Epidermal melanocyte (primary cell): ENCODE measurements around the gene CYP2C19.

GRCh38 chr10:93995690-93995990 lies 1.9 kb downstream of the PLCE1 start:
- RRBS = no CpG with 5 or more reads among the region's 1 CpG

- RRBS = no CpG with 5 or more reads among the region's 4 CpGs
Measured at GRCh38 chr10:94357053-94357806, 5.5 kb downstream of the NOC3L start.

DNA sequence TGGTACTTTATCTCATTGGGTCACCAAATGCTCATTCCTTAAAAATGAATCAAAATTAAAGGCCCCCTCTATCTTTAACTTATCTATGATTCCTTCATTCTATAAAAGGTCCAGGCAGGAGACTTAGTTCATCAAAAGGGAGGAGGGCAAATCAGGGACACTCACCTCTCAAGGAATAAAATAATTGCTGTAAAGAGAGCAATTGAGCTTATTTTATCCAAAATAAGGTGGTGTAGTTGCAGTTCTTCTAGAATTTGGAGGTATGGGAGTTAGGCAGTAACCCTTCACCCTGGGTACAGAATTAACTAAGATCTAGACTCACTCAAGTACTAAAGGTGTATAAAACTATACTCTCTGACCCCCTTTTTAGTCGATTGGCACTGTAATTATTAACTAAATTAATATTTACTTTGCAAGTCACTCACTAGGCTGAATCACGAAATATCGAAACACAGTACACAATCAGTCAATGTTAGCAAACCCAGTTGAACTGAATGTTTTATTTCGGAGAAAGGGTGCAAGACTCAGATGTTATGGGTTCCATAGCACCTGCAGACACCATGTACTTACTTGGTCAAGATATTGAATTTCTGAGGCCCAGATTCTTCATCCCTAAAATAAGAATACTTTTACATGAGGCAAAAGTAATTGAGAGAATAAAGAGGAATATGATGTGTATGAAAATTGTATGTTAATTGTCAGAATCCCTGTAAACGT lies 14.7 kb upstream of the CYP2C19 start:
- RRBS = no CpG with 5 or more reads among the region's 5 CpGs

GRCh38 chr10:94762312-94762974 lies at the start of gene CYP2C19:
TSS of gene CYP2C19 (plus strand) at chr10:94762681.
- RRBS = no CpG with 5 or more reads among the region's 3 CpGs

- RRBS = no CpG with 5 or more reads among the region's 10 CpGs
Measured at GRCh38 chr10:94774941-94775766, 12.7 kb downstream of the CYP2C19 start.

DNA sequence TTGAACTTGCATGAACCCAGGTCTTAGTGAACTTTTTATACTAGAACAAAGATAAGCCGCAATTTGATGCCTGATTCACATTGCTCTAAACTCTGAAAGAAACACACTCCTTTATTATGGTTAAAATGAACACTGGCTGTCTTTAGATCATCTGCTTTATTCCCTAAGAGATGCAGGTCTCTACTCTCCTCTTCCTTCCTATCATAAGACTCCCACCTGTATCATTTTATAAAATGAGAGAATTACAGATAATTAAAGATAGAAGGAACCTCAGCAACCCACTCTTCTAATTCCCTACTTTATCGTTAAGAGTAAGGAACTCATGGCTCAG lies 47.8 kb upstream of the CYP2C8 start:
- RRBS = no CpG with 5 or more reads among the region's 2 CpGs

GRCh38 chr10:95183194-95184535 lies 10.4 kb upstream of the ACSM6 start:
- RRBS = 3% methylated on average over 30 of the region's 95 CpGs

GRCh38 chr10:95263740-95264770 lies 26.7 kb downstream of the PDLIM1 start:
- RRBS = no CpG with 5 or more reads among the region's 15 CpGs

DNA sequence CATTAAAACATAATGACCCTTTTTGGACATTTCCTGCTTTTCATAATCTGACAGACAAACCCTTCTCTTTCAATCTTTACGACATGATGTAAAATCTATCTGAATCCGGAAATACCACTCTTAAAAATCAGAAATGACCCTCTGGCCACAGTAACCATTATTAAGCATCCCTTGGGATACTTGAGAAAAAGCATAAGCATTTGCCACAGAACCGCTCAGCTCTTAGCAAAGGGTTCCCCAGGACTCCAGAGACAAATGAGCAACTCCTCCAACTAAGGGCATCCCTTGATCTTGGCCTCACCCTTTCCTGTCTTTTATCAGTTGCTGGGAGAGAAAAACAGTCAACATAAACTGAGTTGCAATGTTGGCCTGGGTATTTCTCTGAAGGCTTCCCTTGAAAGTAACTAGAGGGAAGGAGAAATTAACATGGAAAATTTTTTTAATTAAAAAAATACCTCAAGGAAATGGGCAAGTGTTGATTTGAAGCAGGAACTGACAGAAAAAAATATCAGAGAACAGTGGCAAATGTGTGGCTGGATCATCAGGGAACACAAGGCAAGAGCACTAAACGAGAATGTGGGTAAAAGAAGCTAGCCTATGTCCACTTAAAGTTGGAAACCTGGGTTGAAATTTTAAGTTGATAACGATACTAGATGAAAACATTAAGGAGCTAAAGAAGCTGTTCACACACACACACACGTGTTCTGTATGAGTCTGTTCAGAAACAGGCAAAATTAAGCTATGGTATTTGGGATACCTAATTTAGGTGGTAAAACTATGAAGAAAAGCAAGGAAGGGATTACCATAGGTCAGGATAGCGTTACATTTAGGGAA lies 3.4 kb downstream of the PDLIM1 start:
- RRBS = no CpG with 5 or more reads among the region's 7 CpGs

DNA sequence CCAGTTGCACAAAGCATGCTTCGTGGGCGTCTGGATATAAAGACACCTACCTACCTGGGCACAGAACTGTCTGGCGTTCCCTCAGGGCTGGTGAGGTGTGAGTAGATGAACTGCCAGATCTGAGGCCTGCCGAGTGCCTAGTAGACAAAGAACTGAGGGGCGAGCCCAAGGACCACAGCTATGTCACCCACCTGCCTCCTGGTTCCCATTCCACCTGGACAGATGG lies 4.9 kb upstream of the PDLIM1 start:
- RRBS = no CpG with 5 or more reads among the region's 5 CpGs

DNA sequence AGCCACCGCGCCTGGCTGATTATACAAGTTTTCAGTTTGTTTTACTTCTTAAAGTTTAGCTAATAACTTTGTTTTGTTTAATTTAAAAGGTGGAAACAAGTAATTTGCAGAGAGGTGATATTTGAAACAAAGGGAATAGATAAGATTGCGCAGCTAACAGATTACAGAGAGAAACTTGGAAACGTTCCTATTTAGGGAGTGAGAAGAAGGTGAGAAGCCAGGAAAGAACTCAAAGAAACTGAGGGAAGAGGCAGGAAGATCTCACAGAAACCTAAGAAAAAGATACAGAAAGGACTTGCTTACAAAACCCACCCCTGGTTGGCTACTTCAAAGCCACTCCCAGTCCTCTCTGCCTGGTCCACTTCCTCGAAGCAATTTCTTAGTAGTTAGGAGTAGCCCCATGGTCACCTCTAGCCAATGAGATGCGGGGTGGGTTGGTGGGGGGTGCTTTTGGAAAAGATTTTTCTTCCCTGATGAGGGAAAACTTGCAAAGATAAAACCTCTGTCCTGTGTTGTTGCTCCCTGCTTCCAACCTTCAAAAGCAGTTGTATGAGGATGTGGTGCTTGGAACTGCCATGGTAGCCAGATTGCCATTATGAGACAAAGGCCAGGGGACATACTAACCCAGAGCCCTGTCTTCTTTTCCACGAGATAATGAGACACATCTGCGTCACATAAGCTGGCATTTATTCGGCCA lies 15.2 kb upstream of the PDLIM1 start:
- RRBS = no CpG with 5 or more reads among the region's 9 CpGs

DNA sequence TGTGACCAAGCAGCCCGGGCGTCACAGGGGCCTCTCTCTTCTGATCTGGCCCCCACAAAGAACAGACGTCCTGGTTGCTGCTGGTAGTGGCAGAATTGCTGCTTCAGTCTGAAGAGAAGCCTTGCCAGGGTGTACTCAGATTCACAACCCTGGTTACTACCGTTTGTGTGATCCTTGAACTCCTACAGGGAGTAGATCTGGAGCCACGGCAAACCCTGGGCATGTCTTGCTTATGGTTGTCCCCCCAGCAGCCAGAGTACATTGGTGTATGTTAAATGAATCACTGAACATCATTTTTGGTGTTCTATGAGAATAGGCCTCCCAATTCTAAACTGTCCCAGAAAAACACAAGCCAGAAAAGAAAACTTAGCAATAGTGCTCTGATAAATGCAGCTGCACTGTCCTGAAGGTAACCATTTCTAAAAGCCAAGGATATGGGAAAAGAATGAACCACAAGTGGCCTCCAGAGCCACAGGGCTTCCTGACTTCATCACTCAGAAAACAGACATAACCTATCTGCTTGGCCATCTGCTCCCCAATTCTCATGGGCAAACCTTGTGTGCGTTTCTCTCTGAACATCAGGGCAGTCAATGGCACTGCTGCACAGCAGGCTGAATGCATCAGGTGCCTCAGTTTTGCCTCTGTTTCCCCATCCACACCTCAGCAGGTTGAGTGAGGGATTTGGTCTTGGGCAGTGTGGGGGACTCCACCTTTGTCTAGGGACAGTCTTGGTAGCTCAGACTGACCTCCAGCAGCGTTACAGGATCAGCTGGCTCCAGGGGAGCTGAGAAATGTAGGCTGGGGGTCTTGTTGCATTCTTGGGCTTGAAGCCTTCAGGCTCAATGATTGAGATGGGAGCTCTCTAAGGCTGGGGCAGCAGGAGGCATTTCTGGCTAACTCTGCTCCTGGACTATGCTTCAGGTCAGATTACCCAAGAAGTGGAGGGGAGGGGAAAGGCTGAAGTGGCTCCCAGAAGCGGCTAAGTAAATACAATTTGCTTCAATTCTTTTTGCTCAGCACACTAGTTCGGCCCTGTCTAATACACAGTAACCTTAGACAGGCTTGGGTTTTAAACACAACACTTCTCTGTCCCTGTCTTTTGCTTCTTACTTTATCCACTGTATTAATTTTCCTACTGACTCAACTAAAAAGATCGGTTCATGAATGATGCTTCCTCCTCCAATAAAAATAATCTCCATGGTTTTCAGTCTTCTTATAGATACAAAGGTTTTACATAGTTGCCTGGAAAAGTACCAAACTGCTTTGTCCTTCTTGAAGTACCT lies 23.5 kb upstream of the PDLIM1 start:
- RRBS = no CpG with 5 or more reads among the region's 10 CpGs

DNA sequence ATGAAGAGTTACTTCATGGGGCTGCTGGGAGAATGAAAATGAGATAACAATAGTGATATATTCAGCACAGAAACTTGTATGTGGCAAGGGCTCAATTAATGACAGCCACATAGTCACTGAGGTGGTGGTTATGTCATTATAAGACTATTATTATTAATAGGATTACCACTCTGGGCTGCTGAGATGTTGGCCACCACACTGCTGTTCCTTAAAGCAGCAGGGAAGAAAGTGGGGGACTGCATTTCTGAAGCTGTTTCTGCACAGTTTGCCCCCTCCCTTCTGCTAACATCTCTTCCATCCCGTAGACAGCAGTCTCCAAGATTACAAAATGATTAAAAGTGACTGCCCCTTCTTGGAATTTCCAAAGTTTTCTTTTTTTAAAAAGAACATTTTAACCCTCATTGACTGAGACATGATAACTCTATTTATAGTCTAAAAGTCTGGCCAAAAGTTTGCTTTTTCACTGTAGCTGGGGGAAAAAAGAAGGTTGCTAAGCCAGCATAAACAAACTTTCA lies 100.5 kb upstream of the PDLIM1 start:
- RRBS = no CpG with 5 or more reads among the region's 1 CpG

DNA sequence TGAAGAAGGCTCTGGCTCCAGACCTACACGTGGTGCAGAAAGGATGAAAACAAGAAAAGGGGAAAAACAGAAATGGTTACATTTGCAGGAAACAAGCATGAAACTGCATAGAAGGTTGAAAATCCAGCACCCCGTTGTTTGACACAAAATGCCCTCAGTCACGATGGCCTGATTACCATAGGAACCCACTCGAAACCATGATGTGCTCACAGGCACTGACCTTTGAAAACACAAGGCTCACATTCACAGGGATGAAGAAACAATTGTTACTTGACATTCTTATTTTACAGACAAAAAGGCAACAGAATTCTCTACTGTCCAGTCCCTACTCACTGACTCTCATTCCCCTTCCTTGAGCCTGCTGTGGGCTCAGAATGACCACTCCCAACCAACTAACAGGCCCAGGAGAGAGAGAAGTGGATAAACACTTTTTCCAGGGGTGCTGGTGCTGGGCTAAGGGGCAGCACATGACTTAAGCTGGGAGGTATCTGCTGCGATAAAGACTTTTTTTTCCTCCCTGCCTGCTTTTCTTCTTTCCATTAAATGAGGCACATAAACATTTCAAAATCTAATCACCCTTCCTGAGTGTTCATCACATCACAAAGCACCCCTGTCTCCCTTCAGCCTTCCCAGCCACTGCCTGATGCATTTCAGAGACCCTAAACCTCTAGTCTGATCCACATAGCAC lies 131.5 kb upstream of the PDLIM1 start:
- RRBS = no CpG with 5 or more reads among the region's 5 CpGs

- RRBS = no CpG with 5 or more reads among the region's 7 CpGs
Measured at GRCh38 chr10:95437532-95438143, 123.5 kb downstream of the SORBS1 start.

- RRBS = no CpG with 5 or more reads among the region's 6 CpGs
Measured at GRCh38 chr10:95445821-95446247, 115.3 kb downstream of the SORBS1 start.

DNA sequence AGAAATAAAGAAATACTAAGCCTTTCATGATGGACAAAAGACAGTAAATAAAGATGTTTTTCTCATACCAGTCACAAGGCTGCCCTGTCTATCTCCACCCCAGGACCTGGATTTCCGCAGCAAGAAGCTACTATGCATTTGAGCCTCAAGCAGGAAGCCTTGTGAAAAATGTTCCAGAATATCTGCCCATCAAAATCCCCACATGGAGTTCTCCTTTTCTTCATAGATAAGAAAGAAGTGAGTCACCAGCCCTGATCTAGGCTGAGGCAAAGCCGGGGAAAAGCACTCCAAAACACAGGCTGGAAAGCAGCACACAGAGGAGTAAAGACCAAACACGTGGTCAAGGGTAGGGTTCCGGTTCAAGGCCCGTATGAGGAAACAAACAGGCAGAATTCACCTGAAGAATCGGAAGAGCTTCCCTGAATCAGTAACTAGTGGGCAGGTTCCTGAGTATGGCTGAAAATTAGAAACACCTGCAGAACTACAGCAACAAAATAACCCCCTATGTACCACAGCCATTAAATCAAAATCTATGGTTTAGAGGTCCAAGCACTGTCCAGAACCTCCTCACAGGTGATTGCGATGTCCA lies 67.8 kb downstream of the SORBS1 start:
- RRBS = 83% methylated on average over 3 of the region's 7 CpGs

- RRBS = no CpG with 5 or more reads among the region's 11 CpGs
Measured at GRCh38 chr10:95513058-95513753, 48.0 kb downstream of the SORBS1 start.

- RRBS = no CpG with 5 or more reads among the region's 2 CpGs
Measured at GRCh38 chr10:95663417-95664048, 7.0 kb upstream of the ALDH18A1 start.

DNA sequence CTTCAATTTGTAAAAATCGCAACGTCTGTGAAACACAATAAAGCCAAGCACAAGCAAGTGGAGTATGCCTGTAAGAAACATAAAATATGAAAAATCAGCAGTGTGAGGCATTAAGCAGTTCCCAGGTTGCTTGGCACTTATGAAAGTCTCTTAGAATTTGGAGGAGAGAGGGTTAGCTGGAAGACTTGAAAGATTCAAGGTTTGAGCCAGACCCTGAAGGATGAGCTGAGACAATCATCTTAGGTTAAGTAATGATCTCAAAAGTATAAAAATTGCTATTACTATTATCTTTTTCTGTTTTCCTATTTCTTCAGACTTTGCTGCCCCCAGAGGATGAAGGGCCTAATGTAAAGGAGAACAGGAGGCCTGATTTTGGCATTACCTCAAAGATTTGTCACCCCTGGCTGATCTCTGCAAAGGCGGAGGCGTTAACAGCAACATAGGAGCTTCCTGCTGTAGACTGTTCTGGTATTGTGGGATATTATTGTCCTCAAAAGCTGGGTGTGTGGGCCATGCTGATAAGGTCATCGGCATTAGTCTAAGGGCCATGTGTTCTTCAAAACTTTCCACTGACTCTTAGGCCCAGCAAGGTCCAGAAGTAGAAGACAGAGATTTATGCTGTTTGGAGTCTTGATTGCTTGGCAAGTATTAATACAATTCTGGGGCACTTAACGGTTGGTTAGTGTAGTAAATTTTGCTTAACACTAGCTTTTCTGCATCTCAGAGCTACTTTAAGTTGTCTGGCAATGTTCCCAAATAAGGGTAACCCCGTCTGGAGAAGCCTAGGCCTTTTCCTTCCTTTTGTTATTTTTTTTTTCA lies 14.2 kb upstream of the ENTPD1 start:
- RRBS = no CpG with 5 or more reads among the region's 7 CpGs